Mucosa of descending colon (tissue), 1 donor: Measurements from ENCODE around the genes UBE3D and PGM3.

GRCh38 chr6:80086264-80086671 is 20.2 kb upstream of the BCKDHB start:
- PRO-cap = no peak

- PRO-cap = no peak
Observed at GRCh38 chr6:81613457-81614149, 138.9 kb downstream of the TENT5A start.

GRCh38 chr6:81766344-81766995 is 14.0 kb upstream of the TENT5A start:
- PRO-cap = no peak

DNA sequence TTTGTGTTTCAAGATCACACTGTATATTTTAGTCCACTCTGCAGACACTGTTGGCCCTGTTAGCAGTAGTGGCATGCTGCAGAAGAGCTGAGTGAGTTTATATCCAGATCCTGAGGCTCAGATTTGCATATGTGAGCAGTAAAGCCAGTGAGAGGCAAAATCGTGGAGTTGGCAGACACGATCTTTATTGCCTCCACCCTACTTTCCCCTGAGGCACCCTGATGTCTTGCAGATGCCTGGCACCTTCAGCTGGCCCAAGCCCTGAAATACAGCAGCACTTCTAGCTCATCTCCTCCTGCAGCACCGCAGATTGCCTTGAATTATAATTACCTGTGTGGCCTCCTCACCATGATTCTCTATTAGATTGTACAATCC is 158.0 kb upstream of the TENT5A start:
- PRO-cap = no peak

GRCh38 chr6:81938237-81939021 is 185.9 kb upstream of the TENT5A start:
- PRO-cap = unidirectional peak, minus-strand start at chr6:81938421

GRCh38 chr6:82170014-82170912 is 77.3 kb downstream of the IBTK start:
- PRO-cap = no peak

DNA sequence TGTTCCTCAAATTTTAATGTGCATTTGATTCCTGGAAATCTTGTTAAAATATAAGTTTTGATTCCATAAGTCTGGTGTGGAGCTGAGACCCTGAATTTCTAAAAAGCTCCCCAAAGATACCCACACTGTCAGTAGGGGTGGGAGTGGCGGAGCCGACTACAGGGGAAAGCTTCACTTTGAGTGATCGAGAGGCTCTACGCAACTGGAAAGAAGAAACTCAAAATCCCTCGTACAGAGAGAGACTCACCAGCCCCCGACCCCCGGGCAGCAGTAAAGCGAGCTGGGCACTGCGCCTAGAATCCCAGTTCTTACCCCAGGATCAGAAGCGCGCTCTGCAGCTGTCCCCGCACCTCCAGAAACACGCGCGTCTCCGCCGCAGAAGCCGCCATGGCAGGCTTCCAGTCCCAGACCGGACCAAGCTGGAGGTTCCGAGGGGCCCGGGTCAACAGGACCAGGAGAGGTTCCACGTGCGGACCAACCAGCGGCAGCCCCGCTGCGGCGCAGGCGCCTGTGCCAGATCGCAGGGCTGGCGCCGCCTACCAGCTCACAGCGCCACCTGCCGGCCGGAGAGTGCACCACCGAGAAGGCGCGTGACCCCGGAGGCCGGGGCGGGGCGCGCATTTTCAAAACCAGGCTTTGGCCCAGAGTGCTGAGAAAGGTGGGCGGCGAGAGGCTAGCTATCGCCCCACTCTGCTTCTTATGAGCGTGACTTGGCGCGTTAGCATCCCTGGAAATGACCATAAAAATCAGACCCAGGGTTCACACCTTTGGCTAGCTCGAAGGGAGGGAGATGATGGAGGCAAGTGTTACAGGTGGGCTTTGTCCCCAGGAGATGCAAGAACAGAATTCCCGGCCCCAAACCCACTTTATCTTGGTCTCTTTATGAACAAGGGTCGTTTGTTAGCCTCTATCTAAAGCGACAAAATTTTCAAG is at the start of gene UBE3D:
UBE3D (minus strand) TSS at position 512 of the 933 bp plus-strand sequence.
- PRO-cap = unidirectional peak, minus-strand start at position 421 of the sequence; unidirectional peak, minus-strand start at position 528 of the sequence

DNA sequence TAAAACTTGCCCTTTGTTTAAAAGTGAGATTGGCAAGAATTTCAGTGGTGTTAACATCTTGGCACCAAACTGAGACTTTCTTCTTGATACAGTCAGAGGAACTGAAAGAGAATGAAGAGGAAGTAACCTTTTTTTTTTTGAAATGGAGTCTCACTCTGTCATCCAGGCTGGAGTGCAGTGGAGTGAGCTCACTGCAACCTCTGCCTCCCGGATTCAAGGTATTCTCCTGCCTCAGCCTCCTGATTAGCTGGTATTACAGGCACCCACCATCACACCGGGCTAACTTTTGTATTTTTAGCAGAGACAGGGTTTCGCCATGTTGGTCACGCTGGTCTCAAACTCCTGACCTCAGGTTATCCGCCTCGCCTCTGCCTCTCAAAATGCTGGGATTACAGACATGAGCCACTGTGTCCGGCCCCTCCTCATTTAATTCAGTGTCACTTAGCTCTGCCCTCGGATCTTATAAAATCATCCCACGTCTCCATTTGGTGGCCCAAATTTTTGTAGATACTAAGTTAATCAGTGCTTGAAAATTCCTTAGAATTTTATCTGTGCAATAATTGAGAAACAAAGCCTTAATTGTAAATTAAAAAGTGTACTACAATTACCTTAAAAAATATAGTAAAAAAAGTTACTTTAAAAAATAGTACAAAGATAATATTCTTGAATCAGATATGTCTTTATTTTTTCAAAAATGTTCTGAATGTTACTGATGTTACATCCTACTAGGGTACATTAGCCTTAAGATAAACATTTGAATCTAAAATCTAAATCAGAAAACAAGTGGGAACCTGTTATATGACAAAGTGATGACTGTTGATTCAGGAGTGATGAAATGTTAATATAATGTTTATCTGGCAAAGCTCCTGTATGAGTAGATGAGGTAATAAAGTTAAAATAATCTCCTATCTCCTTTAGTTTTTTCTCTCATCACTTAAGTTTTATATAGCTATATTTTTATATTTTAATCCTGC is 3.9 kb downstream of the DOP1A start:
- PRO-cap = unidirectional peak, minus-strand start at position 71 of the sequence

GRCh38 chr6:83192413-83193520 is at the start of gene PGM3:
Gene PGM3 (minus strand): TSS chr6:83193265.
- PRO-cap = bidirectional peak, plus-strand start at chr6:83193372, minus-strand start at chr6:83193257

DNA sequence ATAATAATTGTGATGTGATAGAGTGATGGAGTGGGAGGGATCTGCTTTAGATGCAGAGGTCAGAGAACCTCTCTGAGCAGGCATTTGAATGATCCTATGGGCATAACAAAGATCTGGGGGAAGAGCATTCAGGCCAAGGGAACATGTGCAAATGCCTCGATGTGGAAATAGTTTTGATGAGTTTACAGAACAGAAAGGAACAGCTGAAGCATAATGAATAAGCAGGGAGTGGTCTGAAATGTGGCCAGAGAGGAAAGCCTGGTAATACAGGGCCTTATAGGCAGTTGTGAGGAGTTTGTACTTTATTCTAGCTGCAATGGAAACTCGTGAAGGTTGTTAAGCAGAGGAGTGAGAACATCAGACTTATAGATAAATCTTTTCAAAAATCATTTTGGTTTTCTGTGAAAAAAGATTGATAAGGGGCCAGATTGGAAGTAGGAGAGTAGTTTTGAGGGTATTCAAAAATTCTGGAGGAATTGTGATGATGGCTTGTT is 33.1 kb upstream of the ME1 start:
- PRO-cap = unidirectional peak, plus-strand start at position 305 of the sequence

- PRO-cap = no peak
Observed at GRCh38 chr6:83511788-83512170, 555 bp upstream of the PRSS35 start.

DNA sequence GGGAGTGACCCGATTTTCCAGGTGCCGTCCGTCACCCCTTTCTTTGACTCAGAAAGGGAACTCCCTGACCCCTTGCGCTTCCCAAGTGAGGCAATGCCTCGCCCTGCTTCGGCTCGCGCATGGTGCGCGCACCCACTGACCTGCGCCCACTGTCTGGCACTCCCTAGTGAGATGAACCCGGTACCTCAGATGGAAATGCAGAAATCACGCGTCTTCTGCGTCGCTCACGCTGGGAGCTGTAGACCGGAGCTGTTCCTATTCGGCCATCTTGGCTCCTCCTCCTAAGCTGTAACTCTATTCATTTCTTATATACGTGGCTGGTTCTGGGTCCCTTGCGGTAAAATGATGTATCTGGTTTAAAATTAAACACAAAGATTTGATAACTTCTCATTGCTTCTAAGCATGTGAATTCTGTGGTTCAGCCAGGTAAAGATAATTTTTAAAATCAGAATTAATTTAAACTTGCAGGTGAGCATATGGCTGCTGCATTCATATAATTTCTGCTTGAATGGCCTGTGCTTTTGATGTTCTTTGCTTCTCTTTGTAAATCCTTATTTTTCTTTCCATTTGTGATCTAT is 49.6 kb upstream of the RIPPLY2 start:
- PRO-cap = no peak

DNA sequence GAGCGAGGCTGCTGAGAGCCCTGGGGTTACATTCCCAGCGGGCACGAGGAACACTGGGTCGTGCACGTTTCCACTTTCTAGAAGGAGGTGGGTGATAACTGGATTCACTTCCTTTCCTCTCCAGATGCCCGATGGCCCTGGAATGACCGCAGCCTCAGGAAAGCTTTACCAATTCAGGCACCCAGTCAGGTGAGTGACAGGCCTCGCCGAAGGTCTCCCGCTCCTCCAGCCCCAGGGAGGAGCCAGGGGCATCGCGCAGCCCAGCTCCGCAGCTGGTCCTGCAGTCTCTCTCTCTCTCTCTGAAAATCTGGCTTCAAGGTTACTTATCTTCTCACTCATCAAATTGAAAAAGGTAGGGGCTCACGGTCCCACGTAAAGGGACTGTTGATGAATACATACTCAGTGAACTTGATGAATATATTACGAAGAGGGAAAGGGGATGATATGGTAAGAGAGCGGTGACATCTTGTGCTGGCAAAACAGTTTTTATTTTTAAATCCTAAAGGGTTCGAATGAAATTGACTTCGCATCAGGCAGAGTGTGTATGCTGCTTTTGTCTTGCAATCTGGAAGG is 899 bp downstream of the RIPPLY2 start:
- PRO-cap = no peak

GRCh38 chr6:84051632-84051878 is 18.0 kb downstream of the MRAP2 start:
- PRO-cap = no peak

GRCh38 chr6:84051924-84052971 is 18.7 kb downstream of the MRAP2 start:
- PRO-cap = no peak

GRCh38 chr6:85449279-85449471 is 708 bp upstream of the NT5E start:
- PRO-cap = no peak

DNA sequence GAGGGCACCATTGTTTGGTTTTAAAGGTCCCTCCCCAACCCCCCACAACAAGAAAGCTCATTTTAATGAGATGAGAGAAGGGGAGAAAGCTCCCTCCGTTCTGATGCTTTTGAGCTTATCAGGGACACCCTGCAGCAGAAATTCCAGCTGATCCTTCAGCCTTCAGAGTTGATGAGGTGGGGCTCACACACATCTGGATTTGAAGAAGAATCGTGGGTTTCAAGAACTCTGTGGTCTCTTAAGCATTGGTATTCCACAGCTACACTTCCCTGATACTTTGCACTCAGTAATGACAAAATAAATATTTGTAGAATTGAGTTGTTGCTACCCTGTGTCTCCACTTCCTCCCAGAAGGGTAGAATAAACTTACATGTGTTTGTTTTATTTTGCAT is 2.0 kb downstream of the NT5E start:
- PRO-cap = no peak

GRCh38 chr6:85494436-85495441 is 44.9 kb downstream of the NT5E start:
- PRO-cap = no peak

DNA sequence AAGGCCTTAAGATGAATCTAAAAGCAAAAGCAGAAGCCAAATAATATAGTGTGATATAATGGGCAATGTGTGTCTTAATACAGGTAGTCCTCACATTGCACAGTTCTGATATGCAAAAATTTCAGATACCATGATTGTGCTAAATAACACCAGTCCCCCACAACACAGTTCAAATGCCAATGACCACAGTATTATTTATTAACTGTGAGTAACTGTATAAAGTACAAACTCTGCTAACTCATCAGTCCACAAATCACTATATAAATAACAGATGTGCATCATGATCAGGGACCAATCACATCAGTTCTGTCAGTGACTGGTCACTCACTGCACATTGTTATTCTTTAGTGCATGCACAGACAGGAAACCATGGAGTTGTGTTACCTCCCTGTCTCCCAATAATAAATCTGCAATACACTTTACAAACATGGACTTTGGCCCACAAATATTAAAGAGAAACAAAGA is 18.5 kb downstream of the SNX14 start:
- PRO-cap = no peak

GRCh38 chr6:85631475-85632283 is 11.0 kb downstream of the SYNCRIP start:
- PRO-cap = no peak